Neural cell (in vitro differentiated cells): ENCODE results near the genes C4orf36 and PPM1K.

- RAMPAGE, long total RNA = no peak
Observed at GRCh38 chr4:84582198-84582807, 624 bp upstream of the CDS1 start.

DNA sequence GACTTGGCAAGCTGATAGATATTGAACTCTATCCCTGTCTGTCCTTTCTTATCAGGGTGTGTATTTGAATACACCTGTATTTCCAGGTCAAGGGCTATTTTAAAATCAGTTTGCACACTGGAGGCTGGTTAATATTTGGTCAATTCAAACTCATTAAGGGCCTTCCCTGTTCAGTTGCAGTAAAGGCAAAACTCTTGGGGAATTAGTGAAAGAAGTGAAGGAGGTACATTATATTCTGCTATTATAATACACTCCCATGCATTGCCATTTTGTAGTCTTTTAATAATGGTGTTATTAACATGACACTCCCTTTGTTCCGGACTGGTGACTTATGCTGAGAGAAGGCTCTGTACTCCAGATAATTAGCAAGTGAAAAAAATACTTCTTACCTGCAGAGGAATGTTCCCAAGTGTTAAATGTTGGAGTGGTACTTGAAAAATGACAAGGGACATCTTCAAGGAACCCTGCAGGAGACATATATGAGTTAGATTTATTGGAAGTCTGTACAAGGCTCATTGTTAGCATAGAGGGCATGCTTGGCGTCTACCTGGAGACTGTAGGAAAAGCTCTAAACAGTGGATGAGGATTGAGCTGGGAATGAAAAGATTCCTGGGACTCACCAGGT lies 2.6 kb downstream of the CDS1 start:
- RAMPAGE, long total RNA = no peak

- RAMPAGE, long total RNA = no peak
Observed at GRCh38 chr4:84869347-84869752, 97.1 kb downstream of the WDFY3 start.

GRCh38 chr4:85864450-85864671 lies 389.4 kb downstream of the ARHGAP24 start:
- RAMPAGE, long total RNA = no peak

- RAMPAGE, long total RNA = no peak
Observed at GRCh38 chr4:85922315-85922708, 437.5 kb downstream of the MAPK10 start.

GRCh38 chr4:85929904-85930348 lies 429.9 kb downstream of the MAPK10 start:
- RAMPAGE, long total RNA = no peak

DNA sequence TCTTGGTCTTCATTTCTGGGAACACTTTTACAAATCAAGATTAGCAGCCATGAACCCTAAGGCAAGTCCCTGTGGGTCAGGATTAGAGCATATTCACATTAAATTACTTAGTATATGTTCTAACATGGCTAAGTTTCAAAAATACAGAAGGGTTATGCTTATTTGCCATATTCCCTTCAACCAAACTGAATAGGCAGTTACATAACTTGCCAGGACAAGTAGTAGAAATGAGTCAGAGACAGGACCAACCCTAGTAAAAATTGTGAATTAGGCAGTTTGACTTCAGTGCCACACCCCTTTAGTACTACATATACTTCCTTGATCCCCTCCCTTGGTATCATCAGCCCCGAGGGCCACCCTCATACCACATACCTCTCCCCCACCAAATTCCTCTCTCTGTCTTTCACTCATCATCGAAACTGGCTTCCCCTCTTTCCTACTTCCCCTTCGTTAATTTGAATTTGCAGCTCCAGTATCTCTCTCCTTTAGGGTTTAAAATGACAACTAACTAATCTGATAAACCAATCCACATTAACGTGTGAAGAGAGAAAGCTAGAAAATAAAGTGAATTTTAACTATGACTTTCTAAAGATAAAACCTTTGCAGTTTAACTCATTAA lies 8.0 kb upstream of the PTPN13 start:
- RAMPAGE, long total RNA = no peak

DNA sequence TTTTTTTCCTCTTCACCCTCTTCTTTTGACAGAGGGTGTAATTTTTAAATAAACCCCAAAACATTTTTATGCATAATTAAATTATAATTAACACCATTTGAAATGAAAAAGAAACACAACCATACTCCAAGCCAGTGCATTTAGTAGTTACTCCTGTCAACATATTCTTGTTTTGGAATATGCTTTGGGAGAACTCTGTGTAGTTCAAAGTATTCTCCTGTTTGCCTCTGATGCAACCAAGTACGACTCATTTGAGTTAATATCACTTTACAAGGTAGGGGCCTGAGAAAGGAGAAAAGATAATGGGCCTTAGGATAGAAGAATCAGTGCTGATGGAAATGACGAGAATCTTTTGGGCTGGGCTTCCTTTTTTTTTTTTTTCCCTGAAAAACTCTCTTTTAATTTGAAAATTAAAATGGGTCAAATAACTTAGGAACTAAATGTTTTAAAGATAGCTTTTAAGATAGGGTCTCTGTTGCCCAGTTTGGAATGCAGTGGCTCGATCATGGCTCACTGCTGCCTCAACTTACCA lies 2.8 kb downstream of the PTPN13 start:
- RAMPAGE, long total RNA = no peak

GRCh38 chr4:86892290-86892909 lies at the start of gene C4orf36:
Gene C4orf36 (minus strand): TSS chr4:86892422.
- RAMPAGE, long total RNA = no peak

- RAMPAGE, long total RNA = no peak
Observed at GRCh38 chr4:87006501-87007341, 71.9 kb downstream of the AFF1 start.

- RAMPAGE, long total RNA = no peak
Observed at GRCh38 chr4:87118695-87119355, 101.6 kb downstream of the KLHL8 start.

DNA sequence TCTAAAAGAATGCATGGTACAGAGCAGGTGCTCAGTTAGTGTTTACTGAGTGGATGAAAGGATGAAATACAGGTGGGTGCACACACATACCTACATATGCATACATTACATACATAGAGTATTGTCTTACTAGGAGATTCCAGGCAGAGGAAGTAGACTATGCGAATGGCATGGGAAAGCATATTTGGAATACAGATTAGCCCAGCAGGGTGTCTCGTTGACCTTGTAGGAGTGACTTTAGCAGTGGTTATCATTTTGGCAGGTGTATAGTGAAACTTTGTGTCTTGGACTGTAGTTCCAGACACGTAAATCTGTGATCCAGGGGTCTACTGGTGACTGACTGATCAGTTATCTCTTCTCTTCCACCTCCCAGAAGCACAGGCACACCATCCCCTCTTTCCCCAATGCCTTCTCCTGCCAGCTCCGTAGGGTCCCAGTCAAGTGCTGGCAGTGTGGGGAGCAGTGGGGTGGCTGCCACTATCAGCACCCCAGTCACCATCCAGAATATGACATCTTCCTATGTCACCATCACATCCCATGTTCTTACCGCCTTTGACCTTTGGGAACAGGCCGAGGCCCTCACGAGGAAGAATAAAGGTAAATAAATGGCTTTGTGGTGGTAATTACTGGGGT lies 86.2 kb downstream of the KLHL8 start:
- RAMPAGE, long total RNA = no peak

- RAMPAGE, long total RNA = no peak
Observed at GRCh38 chr4:87332632-87333575, 10.2 kb upstream of the HSD17B13 start.

DNA sequence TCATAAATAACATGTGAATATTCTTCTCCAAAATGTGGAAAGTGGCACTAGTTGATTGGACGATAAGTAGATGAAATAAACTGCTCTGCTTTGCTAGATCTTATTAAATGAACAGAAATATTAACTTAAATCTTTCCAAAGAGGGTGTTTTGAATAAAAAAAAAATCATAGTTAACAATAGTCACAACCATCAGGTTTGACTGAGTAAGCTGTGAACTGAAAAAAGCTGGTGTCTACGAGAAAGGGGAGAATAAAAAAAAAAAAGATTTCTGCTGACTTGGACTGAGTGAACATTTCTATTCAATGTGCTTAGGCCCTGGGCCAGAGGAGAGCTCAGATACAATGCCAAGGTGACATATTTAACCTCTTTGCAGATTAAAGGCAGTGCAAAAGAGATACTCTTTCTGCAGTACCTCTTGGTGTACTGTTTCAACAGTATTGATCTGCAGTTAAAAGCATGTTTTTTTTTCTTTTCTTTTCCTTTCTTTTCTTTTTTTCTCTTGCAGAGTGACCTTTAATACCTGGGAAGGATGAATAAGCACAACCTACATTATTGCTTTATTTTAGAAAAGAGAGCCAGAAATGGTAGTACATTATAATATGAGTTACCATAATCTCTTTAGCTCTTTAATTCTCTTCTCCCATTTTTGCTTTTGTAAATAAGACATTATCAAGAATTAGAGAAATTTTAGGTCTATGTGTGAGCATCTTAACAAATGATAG lies 1.3 kb downstream of the SPARCL1 start:
- RAMPAGE, long total RNA = no peak

- RAMPAGE, long total RNA = no peak
Observed at GRCh38 chr4:87559465-87560027, 30.4 kb upstream of the SPARCL1 start.

GRCh38 chr4:88027461-88028016 lies 20.1 kb downstream of the PKD2 start:
- RAMPAGE, long total RNA = no peak

DNA sequence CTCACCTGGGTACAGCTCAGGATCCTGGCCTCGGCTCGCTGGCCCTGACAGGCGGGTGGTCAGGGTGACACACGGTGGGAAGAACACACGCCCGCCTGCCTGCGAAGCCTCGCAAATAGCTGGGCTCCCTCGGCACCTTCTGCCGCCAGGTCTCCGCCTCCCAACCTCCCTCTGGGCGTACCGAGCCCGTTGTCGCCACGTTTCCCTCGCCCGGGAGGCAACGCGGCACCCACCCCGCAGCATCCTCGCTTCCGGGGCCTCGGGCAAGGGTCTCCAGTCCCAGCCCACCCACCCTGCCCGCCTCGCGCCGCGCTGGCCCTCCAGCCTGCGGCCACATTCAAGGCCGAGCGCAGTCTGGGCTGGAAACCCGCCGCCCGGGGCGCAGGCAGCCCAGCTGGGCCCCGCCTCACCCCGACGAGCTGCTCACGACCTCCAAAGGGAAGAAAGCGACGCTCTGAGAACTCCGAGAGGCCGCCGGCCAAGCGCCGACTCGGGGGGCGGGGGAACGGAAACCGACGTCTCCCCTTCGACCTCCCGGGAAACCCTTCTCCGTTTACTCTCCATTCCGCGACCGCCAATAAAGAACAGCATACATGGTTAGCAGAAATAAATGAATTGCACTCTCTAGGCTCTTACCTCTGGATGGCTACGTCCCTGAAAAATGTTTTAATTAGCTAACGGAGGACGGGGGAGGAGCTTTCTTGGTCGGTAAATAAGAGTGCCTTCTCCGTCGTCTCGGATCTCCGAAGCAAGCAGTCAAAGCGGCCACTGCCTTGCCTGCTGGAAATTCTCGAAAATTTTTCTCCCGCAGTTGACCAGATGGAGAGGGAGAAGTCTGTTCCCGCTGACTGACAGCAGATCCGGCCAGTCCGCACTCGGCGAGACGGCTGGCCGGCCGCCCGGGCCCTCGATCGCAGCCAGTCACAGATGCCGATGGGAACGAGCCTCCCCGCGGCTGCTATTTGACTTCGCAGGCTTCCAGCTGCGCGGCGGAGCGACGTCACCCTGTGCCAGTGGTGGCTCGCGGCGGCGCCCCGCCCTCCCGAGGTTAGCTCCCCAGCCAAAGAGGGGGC lies at the start of gene PPM1K:
Gene PPM1K, minus strand, starts transcription at position 792 of the 1,073 bp plus-strand sequence.
- RAMPAGE, long total RNA = start-site peak on the minus strand centred at position 909 of the sequence, 255 bp wide, 1,126 and 3,077 reads in 2 replicates

- RAMPAGE, long total RNA = no peak
Observed at GRCh38 chr4:88297700-88298045, 13.3 kb upstream of the PPM1K start.

- RAMPAGE, long total RNA = no peak
Observed at GRCh38 chr4:88657523-88657884, 40.1 kb downstream of the NAP1L5 start.

GRCh38 chr4:88753947-88754668 lies 56.5 kb upstream of the NAP1L5 start:
- RAMPAGE, long total RNA = no peak